ENCODE data around the genes SERPINA6 and TCL1A.

DNA sequence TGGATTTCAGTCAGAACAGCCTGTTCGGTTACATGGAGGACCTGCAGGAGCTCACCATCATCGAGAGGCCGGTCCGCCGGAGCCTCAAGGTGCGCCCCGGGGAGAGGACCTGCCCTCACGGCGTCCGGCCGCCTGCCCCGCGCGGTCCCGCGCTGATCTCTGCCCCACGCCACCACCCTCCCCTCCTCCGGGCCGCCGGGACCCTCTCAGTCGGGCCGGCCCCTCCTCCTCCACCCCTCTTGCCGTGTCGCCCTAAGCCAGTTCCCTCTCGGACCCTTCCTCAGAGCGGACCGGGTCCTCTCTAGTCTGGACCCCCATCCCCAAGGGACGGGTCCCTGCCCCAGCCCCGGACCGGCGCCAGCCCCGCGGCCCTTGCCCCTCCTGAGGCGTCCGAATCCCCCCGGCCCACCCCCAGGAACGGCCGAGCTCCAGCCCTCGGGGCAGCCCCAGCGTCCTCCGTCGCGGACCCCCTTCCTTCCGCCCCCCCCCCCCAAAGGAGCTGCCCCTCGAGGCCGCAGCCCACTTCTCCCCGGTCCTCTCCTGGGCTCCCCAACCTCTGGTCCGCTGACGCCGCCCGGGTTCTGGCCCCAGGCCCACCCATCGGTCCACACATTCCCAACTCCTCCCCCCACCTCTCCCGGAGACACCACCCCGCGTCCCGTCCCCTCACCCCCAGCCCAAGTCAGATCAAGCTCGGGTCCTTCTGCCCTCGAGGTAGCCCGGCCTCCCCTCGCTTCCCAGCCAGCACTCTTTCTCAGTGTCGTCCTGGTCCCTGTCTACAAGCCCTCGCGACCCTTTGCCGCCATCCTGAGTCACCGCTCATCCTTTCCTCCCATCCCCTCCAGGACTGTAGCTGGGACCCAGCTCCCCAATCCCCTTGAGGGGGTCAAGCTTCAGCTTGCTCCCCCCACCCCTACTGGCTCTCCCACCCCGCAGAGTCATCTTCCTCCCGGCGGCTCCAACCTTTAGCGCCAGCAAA, 661 bp downstream of the PPP4R4 start:
- PRO-cap, result no peak
- RAMPAGE, long total RNA, 5 experiments, result no peak in any of the 5 experiments
- RRBS, result 3% methylated on average over 43 of the region's 69 CpGs

GRCh38 chr14:94288516-94289384, 4.3 kb downstream of the SERPINA10 start:
- PRO-cap, result no peak
- RAMPAGE, long total RNA, 5 experiments, result no peak in any of the 5 experiments
- RRBS, result no CpG with 5 or more reads among the region's 16 CpGs

- PRO-cap, result unidirectional peak, plus-strand start at chr14:94323267
- RAMPAGE, long total RNA, 5 experiments, result no peak in any of the 5 experiments
- RRBS, result no CpG with 5 or more reads among the region's 6 CpGs
Measured at GRCh38 chr14:94323099-94323658, at the start of gene SERPINA6. Gene SERPINA6, minus strand, starts transcription at chr14:94323336.

- PRO-cap, result no peak
- RAMPAGE, long total RNA, 5 experiments, result start-site peak on the minus strand in 1 of 5 experiments, at chr14:94379548-94379593 at its widest, 5 reads per replicate
- RRBS, result no CpG with 5 or more reads among the region's 11 CpGs
Measured at GRCh38 chr14:94379088-94379806, 9.2 kb downstream of the SERPINA1 start.

GRCh38 chr14:94393387-94393804, 5.0 kb upstream of the SERPINA1 start:
- PRO-cap, result no peak
- RAMPAGE, long total RNA, 5 experiments, result no peak in any of the 5 experiments
- RRBS, result no CpG with 5 or more reads among the region's 7 CpGs

DNA sequence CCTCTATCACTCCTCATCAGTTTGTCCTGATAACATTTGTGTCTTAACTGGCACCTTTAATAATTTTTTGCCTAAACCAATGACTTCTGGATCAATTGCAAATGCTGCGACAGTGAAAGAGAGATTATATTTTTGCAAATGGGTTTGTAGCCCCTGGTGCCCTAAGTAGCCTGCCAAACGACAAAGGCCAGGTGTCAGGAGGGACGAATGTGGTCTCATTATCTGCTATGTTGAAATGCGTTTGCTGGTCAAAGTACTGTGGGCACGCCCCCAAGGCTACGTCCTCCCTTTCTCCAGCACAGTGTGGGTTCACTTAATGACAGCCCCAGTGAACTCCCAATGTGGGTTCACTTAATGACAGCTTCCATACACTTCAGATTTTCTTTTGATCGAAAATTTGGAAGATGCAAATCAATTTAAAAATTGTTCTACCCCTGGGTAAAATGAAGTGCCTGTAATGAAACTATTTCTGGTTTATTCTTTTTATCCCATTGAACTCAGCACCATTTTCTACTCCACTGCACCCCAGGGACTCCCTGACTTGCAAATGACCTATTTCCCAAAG, 1.5 kb downstream of the SERPINA11 start:
- PRO-cap, result no peak
- RAMPAGE, long total RNA, 5 experiments, result no peak in any of the 5 experiments
- RRBS, result no CpG with 5 or more reads among the region's 7 CpGs

DNA sequence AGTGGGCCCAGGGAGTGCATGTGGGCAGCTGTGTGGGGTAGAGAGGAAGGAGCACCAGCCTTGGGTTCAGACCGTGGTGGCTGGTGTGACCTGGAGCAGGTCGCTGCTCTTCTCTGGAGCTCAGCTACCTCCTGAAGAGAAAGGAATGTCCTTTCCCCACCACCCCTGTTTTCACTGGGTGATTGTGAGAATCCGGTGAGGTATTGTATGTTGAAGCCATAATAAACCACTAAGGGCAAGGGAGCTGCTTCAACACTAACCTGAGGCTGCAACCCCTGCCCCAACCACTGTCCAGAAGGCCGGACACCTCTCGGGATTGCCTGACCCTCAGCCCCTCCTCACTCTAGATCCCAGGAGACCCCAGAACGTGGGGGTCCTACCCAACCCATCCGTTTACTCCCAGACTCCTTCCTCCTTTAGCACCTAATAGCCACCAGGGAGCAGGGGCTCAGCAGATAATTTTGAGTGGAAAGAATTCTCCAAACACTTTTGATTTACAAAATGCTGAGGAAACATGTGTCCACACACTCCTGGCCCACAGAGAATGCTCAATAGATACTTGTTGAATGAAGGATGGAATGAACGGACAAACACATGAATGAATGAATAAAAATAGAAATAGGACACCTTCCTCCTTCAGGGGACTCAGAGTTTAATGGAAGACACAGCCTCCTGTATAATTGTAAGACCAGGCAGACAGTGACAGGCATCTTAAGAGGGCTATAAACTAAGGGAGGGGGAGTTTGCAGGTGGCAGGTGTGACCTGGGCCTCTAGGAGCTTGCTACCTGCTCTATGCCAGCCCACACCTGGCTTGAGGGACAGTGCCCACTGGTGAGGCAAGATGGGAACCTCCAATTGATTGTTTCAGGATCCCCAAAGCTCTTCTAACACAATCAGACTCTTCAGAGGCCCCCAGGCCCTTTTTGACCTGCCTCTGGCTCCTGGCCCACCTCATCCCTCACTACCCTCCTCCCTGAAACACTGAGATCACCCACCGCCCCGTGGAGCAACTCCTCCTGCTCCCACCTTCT, 8.9 kb downstream of the SERPINA3 start:
- PRO-cap, result no peak
- RAMPAGE, long total RNA, 5 experiments, result no peak in any of the 5 experiments
- RRBS, result 82% methylated on average over 2 of the region's 10 CpGs

DNA sequence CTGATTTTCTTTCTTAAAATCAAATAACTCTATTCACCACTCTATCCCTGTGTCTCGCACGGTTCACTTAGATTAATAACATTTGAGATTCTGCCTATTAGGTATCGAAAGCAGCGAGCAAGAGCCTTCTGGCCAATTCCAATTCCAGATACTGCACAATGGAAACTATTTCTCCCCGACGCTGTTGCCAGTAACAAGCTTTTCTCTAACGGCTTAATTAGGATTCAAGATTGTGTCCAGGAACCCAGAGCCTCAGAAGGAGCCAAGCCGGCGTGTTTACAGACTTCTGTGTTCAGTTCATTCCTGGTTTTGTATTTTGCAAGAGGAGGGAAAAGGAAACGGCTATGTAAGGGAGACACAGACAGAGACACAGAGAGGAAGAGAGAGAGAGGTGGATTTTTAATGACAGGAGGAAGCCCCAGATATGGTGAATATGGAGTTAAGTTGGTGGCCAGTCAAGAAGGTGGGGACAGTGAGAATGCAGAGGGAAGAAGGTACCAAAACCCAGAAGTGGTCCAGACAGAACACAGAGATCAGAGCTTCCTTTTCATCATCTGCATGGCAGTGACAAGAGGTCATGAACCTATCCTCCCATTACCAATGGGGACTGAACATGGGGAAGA, 185.5 kb downstream of the DICER1 start:
- PRO-cap, result unidirectional peak, plus-strand start at position 337 of the sequence
- RAMPAGE, long total RNA, 5 experiments, result no peak in any of the 5 experiments
- RRBS, result no CpG with 5 or more reads among the region's 10 CpGs

- PRO-cap, result no peak
- RAMPAGE, long total RNA, 5 experiments, result start-site peak on the minus strand in 1 of 5 experiments, at chr14:95142133-95142687 at its widest, 31 reads per replicate
- RRBS, result no CpG with 5 or more reads among the region's 4 CpGs
Measured at GRCh38 chr14:95141952-95142623, 15.2 kb downstream of the DICER1 start.

DNA sequence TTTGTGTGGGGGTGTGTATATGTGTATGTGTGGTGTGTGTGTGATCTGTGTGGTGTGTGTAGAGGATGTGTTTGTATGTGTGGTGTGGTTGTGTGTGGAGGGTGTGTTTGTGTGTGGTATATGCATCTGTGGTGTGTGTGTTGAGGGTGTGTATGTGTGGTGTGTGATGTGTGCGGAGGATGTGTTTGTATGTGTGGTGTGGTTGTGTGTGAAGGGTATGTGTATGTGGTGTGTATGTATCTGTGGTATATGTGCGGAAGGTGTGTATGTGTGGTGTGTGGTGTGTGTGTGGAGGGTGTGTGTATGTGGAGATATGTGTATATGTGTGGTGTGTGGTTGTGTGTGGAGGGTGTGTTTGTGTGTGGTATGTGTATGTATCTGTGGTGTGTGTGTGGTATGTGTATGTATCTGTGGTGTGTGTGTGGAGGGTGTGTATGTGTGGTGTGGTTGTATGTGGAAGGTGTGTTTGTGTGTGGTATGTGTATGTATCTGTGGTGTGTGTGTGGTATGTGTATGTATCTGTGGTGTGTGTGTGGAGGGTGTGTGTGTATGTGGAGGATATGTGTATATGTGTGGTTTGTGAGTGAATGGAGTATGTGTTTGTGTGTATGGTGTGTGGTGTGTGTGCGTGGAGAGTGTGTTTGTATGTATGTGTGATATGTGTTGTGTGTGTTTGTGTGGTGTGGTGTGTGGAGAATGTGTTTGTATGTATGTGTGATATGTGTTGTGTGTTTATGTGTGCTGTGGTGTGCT, 61.2 kb downstream of the CLMN start:
- PRO-cap, result no peak
- RAMPAGE, long total RNA, 5 experiments, result start-site peak on the minus strand in 2 of 5 experiments, centred at positions 164 to 623 of the sequence, 6 to 7 reads per replicate
- RRBS, result no CpG with 5 or more reads among the region's 3 CpGs

DNA sequence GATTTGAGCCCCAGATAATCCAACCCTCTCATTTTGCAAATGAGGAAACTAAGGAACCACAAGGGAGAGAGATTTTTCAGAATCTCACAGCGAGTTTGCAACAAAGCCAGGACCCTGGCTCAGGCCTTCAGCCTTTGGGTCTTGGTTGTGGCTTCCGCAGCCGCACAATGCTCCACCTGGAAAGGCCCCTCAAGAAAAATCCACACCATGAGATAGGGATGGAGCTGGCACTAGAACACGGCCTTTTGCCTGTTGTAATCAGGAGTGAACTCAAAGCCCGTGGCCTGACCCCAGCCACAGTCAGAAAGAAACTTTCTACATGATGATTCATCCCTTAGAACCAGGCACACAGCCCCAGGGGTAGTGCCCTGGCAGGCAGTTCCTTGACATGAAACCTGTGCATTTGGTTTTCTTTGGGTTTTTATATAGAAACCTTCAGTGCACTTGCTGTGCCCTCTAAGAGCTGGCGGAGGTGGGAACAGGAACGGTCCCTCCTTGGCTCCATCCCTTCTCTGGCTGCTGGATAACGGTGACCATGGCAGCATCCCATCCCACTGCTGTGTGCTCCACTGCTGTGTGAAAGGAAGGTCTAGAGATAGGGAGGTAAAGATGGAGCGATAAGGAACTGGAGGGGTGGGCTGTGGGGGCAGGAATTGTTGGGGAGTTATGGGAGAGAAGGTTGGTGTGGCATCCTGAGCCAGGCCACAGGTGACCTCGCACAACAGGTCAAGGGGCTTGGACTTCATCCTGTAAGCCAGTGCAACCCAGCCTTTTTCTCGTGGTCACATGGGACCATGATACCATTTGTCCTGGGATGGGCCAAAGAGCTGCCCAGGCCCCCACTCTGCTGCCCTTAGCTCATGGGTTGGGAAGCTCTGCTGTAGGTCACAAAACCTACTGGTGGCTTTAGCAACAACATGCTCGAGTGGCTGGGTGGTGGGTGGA, 4.9 kb downstream of the CLMN start:
- PRO-cap, result no peak
- RAMPAGE, long total RNA, 5 experiments, result no peak in any of the 5 experiments
- RRBS, result no CpG with 5 or more reads among the region's 12 CpGs

GRCh38 chr14:95327823-95328255, 8.1 kb upstream of the CLMN start:
- PRO-cap, result no peak
- RAMPAGE, long total RNA, 5 experiments, result no peak in any of the 5 experiments
- RRBS, result no CpG with 5 or more reads among the region's 6 CpGs

GRCh38 chr14:95398851-95399209, 79.1 kb upstream of the CLMN start:
- PRO-cap, result no peak
- RAMPAGE, long total RNA, 5 experiments, result no peak in any of the 5 experiments
- RRBS, result no CpG with 5 or more reads among the region's 7 CpGs

DNA sequence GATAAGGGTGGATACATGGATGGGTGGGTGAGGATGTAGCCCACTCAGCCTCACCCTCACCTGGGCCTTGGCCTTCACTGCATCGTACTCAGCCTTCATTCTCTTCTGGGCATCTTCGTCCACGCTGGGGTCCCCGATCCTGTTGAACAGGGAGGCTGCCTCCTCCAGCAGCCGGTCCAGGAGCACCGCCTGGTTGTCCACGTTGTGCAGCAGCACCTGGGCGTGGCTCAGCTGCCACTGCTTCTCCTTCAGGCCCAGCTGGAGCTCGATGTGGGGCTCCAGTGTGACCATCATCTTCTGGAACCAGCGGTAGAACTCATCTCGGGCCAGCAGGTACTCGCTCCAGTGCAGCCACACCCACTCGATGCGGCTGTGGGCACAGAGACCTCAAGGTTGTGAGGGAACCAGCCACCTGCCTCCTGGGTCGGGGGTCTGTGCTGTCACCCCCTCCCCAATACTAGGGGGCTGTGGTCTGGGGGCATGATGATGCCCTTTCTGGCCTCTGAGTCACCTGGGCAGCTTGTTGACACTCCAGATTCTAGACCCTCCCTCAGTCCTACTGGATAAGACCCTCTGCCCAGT, 50.5 kb downstream of the SYNE3 start:
- PRO-cap, result no peak
- RAMPAGE, long total RNA, 5 experiments, result start-site peak on the minus strand in 3 of 5 experiments, centred at positions 146 to 363 of the sequence, 5 to 25 reads per replicate
- RRBS, result no CpG with 5 or more reads among the region's 15 CpGs

DNA sequence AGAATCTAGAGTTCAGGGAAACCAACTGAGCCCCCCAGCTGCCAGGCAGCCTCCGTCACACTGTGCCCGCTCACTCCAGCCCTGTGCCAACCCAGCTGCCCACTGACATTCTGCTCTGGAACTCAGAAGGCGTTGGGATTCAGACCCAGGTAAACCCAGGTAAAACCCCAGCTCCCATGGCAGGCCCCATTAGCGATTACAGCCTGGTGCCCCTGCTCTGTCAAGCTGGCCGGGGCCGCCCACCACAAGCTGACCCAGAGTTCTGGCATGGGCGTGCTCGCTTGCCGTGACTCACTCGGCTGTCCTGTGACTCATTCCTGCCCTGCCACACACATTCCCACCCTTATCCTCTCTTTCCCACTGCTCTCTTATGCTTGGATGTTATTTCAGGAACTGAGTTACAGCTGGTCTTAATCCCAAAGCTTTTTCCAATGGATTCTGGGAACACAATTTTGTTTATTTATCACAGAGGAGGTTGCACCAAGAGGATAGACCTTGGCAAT, 33.3 kb downstream of the SYNE3 start:
- PRO-cap, result no peak
- RAMPAGE, long total RNA, 5 experiments, result no peak in any of the 5 experiments
- RRBS, result no CpG with 5 or more reads among the region's 10 CpGs

- PRO-cap, result no peak
- RAMPAGE, long total RNA, 5 experiments, result no peak in any of the 5 experiments
- RRBS, result no CpG with 5 or more reads among the region's 5 CpGs
Measured at GRCh38 chr14:95536689-95537028, 1.8 kb downstream of the GLRX5 start.

GRCh38 chr14:95713795-95714674, at the start of gene TCL1A:
Gene TCL1A, minus strand, starts transcription at chr14:95714125.
- PRO-cap, result no peak
- RAMPAGE, long total RNA, 5 experiments, result start-site peak on the minus strand in 1 of 5 experiments, at chr14:95714121-95714127 at its widest, 99 to 105 reads per replicate
- RRBS, result 28% methylated on average over 36 of the region's 60 CpGs

- PRO-cap, result no peak
- RAMPAGE, long total RNA, 5 experiments, result no peak in any of the 5 experiments
- RRBS, result no CpG with 5 or more reads among the region's 6 CpGs
Measured at GRCh38 chr14:96037570-96038311, 1.4 kb upstream of the C14orf132 start.

GRCh38 chr14:96095629-96096385, 56.6 kb downstream of the C14orf132 start:
- PRO-cap, result no peak
- RAMPAGE, long total RNA, 5 experiments, result no peak in any of the 5 experiments
- RRBS, result no CpG with 5 or more reads among the region's 16 CpGs

DNA sequence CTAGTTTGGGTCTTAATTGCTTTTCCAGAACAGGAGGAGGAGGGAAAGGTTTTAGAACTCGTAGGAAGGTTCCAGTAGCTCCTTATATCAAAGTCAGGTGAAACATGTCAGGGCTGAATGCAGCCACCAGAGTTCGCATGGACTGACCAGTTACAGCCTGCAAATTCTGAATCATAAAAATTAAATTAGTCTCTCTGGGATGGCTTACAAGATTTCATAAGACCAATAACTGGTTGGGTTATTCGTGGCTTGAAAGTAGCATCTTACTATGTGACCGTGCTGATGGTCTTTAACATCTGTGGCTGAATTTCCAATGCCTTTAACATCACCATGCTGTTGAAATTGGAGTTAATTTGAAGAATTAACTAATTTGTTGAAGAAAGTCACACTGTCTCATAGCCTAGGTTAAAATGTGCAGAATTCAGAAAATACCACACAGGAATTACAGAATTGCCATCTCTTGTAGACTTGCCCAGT, 509 bp downstream of the BDKRB1 start:
- PRO-cap, result no peak
- RAMPAGE, long total RNA, 5 experiments, result no peak in any of the 5 experiments
- RRBS, result no CpG with 5 or more reads among the region's 4 CpGs

Measured in stomach (tissue), 7 donors.